Anterior vena cava (tissue), 1 donor: Measurements from ENCODE around the genes TUT4, COA7, PODN, SLC1A7 and LRRC42.

DNA sequence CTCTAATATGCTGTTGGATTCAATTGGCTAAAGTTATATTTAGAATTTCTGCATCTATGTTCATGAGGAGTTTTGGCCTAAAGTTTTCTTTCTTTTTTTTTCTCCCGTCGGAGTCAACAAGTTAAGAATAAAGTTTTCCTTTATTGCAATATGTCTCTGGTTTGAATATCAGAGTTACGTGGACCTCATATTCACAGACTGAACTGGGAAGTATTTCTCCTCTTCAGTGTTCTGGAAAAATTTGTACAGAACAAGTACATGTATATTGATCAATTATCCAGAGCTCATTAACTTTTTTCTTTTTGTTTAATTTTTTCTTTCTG is 46.7 kb downstream of the TUT4 start:
- PRO-cap: no peak

DNA sequence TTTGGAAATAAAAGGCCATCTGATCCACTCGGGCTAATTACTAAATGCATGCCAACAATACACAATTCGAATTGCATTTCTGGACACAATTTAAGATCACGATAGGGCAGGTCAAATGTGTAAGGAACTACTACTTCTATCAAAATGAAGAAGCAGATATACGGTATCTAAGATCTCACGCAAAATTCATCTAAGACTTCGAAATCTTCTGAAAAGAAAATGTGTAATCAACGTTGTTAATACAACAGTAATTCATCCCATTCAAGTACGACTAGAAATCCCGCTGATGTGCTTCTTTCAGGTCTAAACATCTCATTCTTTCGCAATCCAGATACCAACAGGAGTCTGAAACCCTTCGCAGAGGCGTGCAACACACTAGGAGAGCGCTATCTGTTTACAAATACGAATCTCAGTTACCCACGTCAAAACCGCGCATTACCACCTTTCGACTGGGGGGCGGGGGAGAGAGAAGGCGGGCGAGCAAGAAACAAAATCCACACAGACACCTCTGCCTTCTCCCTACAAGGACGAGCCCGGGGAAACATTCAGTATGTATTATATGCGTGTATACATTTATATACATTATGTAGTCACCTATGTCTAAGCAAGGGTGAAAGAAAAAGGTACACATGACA is 865 bp downstream of the TUT4 start:
- PRO-cap: bidirectional peak, plus-strand start at position 452 of the sequence, minus-strand start at position 388 of the sequence

GRCh38 chr1:52552565-52553322 is at the start of gene TUT4:
Gene TUT4 (minus strand): TSS chr1:52553092.
- PRO-cap: bidirectional peak, plus-strand start at chr1:52553123, minus-strand start at chr1:52553092

GRCh38 chr1:52631592-52632292 is 1.2 kb upstream of the SHISAL2A start:
- PRO-cap: no peak

DNA sequence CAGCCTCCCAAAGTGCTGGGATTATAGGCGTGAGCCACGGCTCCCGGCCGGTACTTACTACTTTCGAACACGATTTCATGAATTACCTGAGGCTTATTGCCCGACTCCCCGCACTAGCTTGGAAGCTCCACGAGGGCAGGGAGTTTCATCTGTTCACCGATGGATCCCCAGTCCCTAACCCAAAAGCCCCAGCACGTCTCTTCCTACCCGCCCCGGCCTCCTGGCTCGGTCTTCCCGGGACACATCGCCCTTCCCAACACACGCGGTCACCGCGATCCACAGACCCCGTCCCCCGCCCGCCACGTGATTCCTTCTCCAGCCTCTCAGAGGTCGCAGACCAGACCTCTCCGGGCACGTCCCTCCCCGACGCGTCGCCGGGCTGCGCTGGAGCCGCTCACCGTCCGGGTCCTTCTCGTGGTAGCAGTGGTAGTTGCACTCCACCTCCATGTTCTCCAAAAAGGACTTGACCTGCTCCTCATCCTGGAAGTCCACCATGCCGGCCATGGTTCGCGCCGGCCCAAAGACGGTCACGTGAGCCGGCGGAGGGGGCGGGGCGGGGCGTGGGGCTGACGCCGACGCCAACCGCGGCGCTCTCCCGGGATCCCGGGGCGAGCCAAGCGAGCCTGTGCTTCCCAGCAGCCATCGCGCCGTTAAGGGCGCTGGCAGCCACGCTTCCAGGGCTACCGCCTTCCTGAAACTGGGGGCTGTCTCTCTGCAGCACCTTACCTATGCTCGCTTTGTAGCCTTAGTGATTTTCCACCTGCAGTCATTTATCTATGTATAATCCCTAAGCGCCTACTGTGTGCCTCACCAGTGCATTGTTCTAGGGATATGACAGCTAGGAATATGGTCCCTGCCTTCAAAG is at the start of gene COA7:
COA7 (minus strand) TSS at position 525 of the 865 bp plus-strand sequence.
- PRO-cap: bidirectional peak, plus-strand start at position 365 of the sequence, minus-strand start at position 255 of the sequence; bidirectional peak, plus-strand start at position 601 of the sequence, minus-strand start at position 504 of the sequence

GRCh38 chr1:52913002-52913464 is 8.5 kb downstream of the ECHDC2 start:
- PRO-cap: no peak

- PRO-cap: bidirectional peak, plus-strand start at chr1:53061801, minus-strand start at chr1:53061574; bidirectional peak, plus-strand start at chr1:53062026, minus-strand start at chr1:53062014; bidirectional peak, plus-strand start at chr1:53062213, minus-strand start at chr1:53062087
Measured at GRCh38 chr1:53061324-53062344, at the start of gene PODN. Gene PODN (plus strand): TSS chr1:53062213.

GRCh38 chr1:53062389-53063774 is 869 bp downstream of the PODN start:
- PRO-cap: bidirectional peak, plus-strand start at chr1:53062606, minus-strand start at chr1:53062566; bidirectional peak, plus-strand start at chr1:53063360, minus-strand start at chr1:53063278

DNA sequence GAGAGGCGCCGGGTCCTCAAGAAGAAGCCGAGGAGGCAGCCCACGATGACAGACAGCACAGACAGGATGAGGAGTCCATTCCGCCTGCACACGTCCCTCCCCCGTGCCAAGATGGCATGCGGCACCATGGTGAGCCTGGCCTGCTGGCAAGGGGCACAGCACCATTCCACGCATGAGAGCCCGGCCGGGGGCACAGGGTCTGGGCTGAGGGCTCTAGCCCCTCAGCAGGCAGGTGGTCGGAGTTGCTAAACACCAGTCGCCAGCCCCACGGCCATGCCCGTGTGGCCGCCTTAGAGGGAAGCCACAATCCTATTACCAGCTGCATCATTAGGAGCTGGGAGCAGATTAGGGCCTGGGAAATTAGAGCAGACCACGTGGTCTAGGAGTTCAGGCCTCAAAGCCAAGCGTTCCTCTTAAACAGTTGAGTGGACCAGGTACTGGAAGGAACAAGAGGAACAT is at the start of gene SLC1A7:
SLC1A7 (minus strand) TSS at position 317 of the 459 bp plus-strand sequence.
- PRO-cap: no peak

DNA sequence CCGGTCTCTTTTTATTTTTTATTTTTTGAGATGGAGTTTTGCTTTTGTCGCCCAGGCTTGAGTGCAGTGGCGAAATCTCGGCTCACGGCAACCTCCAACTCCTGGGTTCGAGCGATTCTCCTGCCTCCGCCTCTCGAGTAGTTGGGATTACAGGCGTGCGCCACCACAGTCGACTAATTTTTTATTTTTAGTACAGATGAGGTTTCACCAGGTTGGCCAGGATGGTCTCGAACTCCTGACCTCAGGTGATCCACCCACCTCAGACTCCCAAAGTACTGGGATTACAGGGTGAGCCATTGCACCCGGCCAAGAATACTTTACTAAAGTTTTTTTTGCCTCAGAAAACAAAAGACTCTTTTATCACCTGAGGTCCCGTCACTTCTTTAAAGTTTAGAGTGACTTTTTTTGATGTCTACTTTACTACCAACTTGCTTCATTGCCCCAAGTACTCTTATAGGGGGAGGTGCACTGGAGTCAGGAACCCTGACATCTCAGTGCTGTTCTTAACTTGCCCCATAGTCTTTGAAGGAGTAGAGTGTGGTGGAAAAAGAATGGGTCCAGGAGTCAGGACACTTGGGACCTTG is 4.9 kb upstream of the CZIB start:
- PRO-cap: no peak

DNA sequence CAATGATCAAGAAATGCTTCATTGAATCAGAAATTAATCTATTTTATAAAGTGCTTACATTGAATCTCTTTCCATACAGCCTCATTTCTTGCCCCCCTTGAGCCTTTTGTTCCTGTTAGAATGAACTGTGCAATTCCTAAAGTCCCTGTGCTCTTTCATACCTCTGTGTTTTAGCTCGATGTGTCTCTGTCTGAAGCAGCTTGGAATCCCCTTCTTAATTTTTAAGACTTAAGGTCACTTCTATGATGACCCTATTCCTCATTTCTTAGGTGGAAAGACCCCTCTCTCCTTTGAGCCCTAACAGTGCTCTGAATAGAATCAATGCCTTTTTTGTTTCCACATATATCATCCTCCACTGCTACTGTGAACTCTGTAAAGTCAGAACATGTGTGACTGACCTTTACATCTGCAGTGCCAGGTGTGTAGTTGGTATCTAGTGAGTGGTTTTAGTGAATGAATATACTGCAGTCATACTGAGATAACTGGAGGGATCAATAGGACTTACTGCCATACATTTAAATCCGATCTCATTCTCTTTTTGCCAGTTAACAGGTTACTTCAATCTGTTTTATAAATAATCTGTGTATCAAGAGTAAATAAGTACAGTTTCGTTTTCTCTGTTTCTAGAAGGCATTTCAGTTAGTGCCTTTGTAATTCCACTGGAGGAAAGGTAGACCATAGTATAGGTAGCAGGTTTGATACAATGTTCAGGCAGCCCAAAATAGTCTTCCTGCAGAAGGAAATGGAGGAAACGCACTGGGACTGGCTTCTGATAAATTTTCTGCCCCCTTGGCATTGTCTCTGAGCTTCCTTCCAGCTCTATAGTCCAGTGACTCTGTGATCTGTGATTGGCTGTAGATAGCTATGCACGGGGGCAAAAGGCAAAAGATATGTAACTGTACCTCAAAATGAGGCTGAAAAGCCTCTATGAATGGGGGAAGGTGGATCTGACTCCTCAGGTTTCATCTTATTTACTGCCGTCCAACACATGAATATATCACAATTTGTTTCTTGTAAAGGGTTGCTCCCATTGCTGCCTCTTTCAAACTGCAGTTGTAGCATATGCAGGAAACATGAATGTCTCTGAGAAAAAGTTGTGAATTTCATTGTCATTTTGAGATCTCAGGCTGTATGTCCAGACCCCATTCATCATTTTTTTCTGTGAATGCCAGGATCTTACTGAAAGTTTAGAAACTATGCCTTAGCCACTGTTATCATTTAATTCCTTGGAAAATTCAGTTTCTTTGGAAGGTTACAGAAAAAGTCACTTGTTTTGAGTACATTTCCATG is 5.7 kb upstream of the MAGOH start:
- PRO-cap: no peak

- PRO-cap: no peak
Measured at GRCh38 chr1:53286367-53286915, 41.4 kb downstream of the LRP8 start.

- PRO-cap: no peak
Measured at GRCh38 chr1:53296599-53296853, 31.3 kb downstream of the LRP8 start.

- PRO-cap: no peak
Measured at GRCh38 chr1:53509280-53509744, 50.1 kb downstream of the DMRTB1 start.

DNA sequence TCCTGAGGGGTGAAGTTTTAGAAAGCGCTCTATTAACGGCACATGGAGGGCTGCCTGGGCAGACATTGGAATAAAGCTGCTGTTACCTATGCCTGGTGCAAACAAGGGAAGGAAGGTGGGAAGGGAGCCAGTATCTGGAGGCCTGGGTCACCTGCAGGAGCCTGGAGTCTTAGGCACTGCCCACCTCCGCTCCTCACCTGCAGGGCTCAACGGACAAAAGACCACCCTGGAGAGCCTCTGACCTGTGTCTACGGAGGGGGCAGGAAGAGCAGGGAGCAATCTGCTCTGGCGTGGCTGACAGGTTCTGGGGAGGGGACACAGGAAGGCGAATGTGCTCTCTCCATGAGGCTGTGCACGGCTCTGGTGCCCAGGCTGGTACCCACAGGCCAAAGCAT is 69.9 kb downstream of the DMRTB1 start:
- PRO-cap: no peak

DNA sequence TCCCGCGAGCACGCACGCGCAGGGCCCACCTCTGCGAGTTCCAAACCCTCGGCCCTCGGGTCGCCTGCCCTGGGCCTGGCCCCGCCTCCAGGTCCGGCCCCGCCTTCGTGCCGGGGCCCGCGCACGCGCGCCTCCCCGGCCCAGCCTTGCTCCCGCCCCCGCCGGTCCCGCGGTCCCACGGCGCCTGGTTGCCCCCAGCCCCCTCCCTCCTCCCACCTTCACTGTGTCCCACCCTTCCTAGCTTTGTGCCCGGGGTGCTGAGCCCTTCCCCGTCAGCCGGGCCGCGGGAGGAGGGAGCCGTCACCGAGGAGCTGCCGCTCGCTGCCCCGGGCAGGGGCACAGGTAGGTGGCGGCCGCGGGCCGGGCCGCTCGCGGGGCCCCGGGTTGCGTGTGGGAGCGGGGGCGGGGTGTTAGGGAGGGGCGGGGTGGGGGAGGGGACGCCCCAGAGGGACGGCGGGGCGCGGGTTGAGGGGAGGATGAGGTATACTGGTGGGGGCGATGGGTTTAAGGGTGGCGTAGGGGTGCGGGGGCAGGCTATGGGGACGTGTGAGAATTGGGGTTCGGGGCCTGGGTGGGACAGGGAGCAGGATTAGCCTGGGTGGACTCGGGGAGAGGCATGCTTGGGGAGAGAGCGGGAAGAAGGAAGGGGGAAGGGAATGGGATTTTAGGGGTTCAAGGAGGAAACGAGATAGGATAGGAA is at the start of gene LRRC42:
LRRC42 (plus strand) TSS at position 143 of the 700 bp plus-strand sequence.
- PRO-cap: bidirectional peak, plus-strand start at position 149 of the sequence, minus-strand start at position 40 of the sequence

GRCh38 chr1:54125659-54126214 is 27.1 kb downstream of the CDCP2 start:
- PRO-cap: no peak

GRCh38 chr1:54219818-54220870 is 20.2 kb downstream of the MRPL37 start:
- PRO-cap: bidirectional peak, plus-strand start at chr1:54220746, minus-strand start at chr1:54220673

GRCh38 chr1:54227072-54227738 is 27.2 kb downstream of the MRPL37 start:
- PRO-cap: no peak

DNA sequence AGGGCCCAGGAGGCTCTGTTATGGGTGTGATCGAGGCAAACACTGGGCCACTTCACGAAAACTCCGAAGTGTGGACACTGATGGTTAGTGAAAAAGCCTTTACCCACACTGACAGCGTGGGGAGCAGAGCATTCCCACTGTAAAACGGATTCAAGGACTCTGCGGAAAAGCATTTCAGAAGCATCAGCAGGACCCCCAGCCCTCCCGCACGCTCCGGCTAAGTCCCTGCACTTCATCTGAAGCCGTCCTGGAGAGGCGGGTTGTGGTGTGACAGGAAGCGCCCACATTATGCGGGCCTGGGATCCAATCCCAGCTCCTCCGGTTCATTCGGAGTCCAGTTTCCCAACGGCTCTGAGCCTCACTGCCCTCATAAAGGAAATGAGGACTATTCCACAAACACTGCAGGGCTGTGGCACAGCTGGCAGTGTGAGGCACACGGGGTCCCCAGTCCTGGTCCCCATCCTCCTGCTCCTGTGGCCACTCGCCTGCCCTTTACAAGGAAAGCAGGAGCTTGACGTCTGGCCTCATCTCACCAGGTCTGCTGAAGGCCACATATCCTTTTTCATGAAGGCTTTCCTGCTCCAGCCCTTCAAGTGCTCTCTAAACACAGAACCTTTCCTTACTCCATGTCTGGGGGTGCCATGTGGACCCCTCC is 63.2 kb downstream of the MRPL37 start:
- PRO-cap: no peak